ENCODE measurements around a stretch of chr22.

- PRO-cap = bidirectional peak, plus-strand start at chr22:41926455, minus-strand start at chr22:41926182
These were observed 815 bp downstream of the TNFRSF13C start for GRCh38 chr22:41925451-41926531.

GRCh38 chr22:41939491-41939801 lies 7.5 kb downstream of the CENPM start:
- PRO-cap = no peak

DNA sequence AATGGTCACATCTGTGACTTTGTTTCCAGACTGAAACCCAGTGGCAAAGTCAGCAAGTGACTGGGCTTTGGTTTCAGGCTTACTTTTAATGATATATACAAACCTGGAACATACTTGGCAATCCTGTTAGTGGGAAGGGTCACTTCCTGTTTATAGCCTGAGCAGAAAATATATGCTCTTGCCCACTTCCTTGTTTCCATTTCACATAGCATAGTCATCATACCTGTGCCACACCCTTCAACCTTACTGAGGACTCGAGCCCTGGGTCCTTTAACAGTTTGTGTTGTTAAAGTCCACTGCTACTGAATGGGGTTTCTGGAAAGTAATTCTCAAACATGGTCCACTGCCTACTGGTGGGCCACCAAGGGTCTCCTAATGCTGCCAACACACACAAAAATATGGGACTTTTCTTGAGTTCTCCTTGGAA lies 23.9 kb downstream of the WBP2NL start:
- PRO-cap = no peak

GRCh38 chr22:42082289-42082788 lies 2.8 kb downstream of the SMDT1 start:
- PRO-cap = no peak

DNA sequence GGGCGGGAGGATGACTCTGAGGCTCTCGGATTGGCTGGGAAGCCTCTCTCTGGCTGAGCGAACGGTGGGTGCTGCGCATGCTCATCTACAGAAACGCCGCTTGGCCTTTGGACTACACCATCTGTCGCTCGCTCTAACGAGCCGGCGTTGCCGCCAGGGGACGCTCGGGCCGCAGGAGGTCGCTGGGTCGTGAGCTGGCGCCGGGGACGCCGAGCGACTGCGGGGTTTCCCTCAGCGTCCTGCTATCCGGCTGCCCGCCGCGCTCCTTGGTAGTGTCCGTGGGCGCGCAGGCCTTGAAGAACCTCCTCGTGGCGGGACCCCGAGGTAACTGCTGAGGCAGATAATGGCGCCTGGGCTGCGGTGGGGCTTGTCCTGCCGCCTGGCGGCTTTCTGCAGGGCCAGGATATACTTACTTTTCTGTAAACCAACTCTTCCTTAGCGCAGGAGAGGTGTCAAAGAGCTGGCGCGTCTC lies 322 bp upstream of the NDUFA6 start:
- PRO-cap = bidirectional peak, plus-strand start at position 90 of the sequence, minus-strand start outside the sequence

- PRO-cap = no peak
These were observed 779 bp upstream of the NDUFA6 start for GRCh38 chr22:42091330-42091771.

DNA sequence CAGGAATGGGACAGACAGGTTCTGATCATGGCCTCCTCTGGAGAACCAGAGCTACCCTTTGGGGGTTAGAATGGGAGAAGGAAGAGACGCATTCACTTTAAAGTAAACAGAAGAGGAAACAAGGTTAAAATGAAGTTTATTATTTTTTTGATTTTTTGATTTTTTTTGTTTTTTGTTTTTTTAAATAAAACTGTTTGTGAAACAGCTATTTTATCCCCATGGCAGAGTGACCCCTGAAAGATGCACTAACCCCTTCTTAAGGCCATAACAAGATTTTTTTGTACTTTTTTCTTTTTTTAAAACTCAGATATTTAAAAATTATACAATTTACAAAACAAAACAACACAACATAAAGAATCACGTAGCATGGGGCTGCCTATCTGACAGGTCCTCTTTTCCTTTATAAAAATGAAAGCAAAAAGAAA lies 29.3 kb upstream of the CYP2D6 start:
- PRO-cap = no peak

DNA sequence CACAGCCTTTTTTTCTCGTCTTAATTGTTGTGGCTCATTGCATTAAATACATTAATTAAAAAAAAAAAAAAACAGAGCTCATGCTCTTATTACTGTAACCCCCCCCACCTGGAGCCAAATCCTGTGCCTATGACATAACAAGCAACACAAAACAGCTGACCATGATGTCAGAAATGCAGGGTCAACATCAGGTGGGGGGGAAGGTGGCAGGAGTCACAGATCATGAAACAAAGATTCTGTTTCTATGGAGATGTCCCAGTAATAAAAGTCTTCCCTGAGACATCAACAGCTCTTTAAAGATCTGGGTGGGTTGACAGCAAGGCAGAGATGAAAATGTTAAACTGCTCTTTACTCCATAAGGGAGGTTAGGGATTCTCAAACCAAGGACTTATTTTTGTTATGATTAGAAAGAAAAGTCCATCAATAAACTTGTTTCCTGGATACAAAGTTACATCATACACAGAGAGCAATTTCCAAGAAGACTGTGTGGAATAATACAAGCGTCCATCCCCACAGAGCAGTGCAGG lies 42.6 kb upstream of the CYP2D6 start:
- PRO-cap = no peak

- PRO-cap = no peak
These were observed 52.8 kb upstream of the CYP2D6 start for GRCh38 chr22:42183342-42183935.

DNA sequence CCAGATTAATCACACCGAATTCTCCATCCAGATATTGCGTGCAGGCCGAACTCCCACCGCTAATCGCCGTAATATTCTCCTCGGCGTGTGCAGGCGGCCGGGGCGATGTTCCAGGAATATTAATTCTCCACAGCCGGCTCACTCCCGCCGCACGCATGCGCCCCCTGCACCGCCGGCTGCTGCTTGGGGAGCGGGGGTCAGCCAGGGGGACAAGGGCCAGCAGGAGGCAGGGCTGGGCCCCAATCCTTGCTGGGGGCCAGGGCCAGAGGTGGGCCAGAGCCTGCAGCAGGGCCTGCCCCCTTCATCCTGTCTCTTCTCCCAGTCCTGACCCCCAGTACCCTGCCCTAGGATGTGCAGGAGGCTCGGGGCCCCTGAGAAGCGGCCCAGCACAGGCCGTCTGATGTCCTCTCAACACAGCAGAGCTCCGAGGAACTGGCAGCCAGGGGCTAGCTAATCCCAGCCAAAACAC lies 19.5 kb upstream of the TCF20 start:
- PRO-cap = no peak

- PRO-cap = no peak
These were observed 22.8 kb upstream of the TCF20 start for GRCh38 chr22:42293342-42293582.

- PRO-cap = unidirectional peak, minus-strand start at chr22:42326921
These were observed 56.3 kb upstream of the TCF20 start for GRCh38 chr22:42326695-42327221.

DNA sequence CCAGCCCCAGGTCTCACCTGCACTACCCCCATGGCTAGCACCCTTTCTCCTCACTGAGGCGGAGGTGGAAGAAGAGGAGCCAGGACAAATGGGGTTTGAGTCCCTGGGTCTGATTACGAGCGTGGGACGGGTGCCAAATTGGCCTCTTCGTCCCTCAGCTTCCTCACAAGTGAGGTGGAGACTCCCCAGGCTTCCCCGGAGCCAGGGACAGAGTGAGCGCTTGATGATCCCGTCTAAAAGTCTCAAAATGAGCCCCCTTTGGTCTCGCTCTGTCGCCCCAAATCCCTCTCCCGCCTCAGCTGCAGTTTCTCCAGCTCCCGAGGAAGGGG lies 64.1 kb downstream of the NFAM1 start:
- PRO-cap = no peak

DNA sequence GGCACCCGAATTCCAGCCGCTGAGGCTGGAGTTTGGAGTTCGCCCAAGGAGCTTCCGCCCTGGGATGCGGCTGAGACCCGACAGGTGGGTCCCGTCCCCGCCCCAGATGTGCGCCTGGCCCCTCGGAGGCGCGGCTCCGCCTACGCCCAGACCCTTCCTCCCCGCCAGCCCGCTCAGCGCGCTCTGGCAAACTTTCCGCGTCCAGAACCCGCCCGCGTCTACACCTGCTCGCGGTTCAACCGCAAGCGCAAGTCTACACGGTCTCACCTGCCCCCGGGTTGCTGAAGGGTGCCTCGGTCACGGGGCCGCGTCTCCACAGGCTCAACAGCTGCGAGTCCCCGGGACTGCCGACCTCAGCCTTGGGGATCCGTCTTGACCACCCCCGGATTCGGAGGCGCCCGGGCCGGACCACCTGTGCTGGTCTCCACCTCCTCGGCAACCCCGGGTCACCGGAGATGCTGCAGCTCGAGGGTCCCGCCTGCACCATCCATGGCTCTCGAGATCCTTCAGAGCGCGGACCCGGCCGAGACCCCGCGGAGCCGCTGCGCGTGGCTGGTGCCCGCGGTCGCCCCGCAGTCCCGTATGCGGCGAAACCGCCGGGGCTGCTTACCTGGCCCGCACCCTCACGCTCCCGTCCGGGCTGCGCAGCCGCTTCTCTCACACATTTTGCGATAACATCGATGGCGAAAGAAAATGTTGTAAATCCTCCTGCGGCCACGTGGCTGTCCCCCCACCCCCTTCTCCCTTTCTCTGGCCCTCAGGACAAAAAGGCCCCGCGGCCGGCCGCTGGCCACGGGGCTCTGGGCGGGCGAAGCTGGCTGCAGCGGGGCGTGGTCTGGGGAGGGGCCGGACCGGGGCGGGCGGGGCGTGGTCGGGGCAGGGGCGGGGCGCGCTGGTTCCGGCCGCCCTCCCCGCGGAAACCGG lies 63.5 kb downstream of the NFAM1 start:
- PRO-cap = bidirectional peak, plus-strand start outside the sequence, minus-strand start at position 802 of the sequence

- PRO-cap = no peak
These were observed 5.5 kb upstream of the NFAM1 start for GRCh38 chr22:42437379-42438375.

GRCh38 chr22:42576686-42577336 lies 23.1 kb downstream of the SERHL2 start:
- PRO-cap = no peak

GRCh38 chr22:42612638-42613326 lies 1.9 kb downstream of the POLDIP3 start:
- PRO-cap = unidirectional peak, plus-strand start at chr22:42613108

GRCh38 chr22:42627993-42628519 lies 12.3 kb downstream of the ATP5MGL start:
- PRO-cap = no peak

- PRO-cap = no peak
These were observed 28.3 kb downstream of the A4GALT start for GRCh38 chr22:42691933-42693139.

GRCh38 chr22:42721122-42721405 lies 394 bp upstream of the A4GALT start:
- PRO-cap = no peak

Measured in gallbladder (tissue), 1 donor.